RPMI7951 (cell line): ENCODE results near the genes CPO and CRYGD.

DNA sequence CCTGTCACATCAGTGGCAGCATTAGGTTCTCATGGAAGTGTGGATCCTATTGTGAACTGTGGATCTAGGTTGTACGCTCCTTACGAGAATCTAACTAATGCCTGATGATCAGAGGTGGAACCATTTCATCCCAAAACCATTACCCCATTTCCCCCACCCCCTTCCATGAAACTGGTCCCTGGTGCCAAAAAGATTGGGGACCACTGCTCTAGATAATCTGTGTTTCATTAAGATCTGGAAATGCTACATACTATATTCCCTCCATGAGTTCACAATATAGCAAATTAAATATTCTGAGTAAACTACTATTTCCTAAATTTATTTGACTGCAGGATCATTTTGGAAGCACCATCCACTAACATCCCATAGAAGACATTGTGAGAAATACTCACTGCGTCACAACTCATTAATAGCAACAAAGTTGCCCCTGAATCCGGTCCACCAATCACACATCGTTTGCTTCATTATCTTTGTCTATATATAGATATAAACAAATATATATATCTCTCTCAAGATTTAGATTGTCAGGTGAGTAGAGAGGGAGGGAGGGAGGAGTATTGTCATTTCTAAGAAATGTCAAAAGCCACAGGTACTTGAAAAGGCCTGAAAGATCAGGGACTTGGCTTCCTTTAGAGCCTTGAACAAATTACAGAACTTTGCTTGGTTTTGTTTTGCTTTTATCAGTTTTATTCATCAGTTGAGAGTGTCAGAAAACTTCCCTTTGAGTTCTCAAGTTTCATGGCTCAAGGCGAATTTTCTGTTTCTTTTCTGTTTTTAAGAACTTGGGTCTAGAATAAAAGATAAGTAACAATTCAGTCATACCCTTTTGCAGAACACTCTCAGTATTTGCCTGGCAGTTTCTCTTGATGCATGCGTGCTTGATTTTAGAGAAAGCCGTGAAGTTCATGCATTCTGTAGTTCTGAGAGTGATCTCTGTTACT lies 531.6 kb downstream of the PARD3B start:
- RAMPAGE, long total RNA: no peak

- RAMPAGE, long total RNA: no peak
Measured at GRCh38 chr2:205574337-205575077, 107.8 kb upstream of the NRP2 start.

DNA sequence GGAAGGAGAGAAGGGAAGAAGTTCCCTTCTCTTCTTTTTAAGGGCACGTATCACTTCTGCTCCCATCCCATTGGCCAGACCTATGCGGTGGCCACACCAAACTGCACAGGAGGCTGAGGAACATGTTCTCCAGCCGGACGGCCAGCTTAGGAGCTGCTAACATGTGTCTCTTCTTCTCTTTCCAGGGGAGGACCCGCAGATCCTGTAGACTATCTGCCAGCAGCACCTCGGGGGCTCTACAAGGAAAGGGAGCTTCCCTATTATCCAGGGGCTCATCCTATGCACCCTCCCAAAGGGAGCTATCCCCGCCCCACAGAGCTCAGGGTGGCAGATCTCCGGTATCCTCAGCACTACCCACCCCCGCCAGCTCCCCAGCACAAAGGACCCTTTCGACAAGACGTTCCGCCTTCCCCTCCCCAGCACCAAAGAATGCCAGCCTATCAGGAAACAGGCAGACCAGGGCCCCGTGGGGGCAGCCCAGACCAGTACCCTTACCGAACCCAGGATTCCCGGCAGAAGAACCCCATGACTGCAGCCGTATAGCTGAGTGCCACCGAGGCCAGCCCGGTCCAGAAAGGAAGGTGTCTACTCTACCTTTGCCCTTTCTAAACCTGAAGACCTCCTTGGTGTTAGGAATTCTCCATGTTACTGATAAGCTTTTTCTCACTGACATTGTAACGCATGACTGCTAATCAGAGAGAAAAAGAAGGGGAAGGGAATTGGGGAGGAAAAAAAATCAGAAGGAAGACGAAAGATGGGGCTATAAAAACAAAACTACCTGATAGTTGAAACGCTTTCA lies 66.8 kb upstream of the NRP2 start:
- RAMPAGE, long total RNA: no peak

GRCh38 chr2:205732256-205732803 lies 50.0 kb downstream of the NRP2 start:
- RAMPAGE, long total RNA: no peak

GRCh38 chr2:205754844-205755180 lies 72.5 kb downstream of the NRP2 start:
- RAMPAGE, long total RNA: no peak

DNA sequence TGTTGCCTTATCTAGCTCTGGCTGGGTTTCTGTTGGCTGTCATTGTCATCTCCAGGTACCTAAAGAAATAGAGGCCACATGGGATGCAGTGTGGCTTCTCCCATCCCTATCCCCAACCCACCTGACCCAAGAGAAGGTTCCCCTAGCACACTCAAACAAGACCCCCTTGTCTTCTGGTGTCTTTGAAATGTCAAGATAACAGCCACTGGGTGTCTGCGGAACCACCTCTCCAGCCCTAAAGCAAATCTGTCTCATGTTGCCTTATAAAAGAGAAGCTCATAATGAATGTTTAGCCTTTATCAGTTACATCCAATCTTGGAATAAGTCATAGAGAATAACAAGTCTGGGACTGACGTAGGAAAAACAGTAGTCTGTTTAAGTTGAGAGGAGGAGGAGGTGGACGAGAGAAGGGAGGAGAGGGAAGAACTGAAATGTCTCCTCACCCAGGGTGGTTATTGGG lies 94.9 kb downstream of the NRP2 start:
- RAMPAGE, long total RNA: no peak

DNA sequence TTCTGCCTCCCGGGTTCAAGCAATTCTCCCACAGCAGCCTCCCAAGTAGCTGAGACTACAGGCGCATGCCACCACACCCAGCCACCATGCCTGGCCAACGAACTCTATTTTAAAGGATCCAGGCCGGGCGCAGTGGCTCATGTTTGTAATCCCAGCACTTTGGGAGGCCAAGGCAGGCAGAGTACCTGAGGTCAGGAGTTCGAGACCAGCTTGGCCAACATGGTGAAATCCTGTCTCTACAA lies 63.3 kb downstream of the INO80D start:
- RAMPAGE, long total RNA: no peak

- RAMPAGE, long total RNA: no peak
Measured at GRCh38 chr2:206146915-206147142, 12.4 kb downstream of the NDUFS1 start.

GRCh38 chr2:206152201-206152575 lies 7.1 kb downstream of the NDUFS1 start:
- RAMPAGE, long total RNA: no peak

DNA sequence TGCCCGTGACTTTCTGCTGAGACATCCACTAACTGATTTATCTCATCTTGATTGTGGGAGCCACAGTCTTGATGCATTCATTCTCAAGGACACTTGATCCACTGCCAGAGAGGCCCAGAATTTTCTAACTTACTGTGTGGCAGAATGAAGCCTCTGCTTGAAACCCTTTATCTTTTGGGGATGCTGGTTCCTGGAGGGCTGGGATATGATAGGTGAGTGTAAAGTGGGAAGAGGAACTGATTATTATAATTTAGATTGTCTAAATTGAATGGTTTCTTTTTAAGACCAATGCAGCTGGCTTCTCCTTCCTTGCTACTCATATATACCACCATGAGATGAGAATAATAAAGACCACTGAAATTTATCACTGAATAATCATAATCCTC lies at the start of gene CPO:
CPO (plus strand) TSS at position 63 of the 386 bp plus-strand sequence.
- RAMPAGE, long total RNA: no peak

DNA sequence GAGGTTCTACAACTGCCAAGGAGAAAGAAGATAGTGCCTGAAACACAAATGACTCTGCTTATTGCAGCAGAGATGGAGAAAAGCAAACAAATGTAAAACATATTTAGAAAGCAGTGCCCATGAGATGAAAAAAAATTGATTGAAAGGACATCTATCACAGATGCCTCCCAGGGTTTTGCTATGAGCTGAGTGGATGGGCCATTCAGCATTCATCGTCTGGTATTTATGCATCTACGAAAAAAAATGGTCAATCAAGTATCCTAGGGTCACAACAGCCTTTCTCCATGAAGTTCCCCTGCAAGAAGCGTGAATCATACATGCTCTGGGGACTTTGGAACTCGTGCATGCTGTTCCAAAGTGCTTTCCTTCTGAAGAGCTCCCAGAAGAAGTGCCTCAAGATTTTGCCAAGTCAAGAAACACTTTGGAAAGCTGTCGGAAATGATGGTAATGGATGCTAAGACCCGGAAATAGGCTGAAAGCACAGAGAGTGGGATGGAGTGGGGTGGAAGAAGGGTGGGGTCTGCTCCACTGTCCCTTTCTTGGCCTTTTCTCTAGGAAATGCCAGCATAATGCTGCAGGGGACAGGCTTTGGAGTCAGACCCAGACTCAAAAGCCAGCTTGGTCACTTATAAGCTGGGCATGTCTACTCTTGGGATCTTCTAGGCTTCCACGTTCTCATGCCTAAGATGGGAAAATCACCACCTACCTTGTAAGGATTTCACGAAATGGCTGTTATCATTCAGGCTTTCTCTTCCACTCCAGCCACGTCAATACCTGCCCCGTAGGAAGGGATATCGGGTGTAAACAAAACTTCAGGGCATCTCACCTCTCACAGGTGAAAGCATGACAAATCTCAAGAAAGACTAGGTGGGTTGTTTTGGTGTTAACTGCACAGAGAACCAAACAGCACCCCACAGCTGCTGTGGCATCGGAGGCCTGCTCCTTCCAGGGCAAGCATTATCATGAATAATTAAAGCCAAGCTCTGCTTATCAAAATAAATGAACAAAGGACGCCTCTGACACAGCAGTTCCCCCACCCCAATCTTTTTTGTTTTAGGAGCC lies 59.1 kb downstream of the KLF7 start:
- RAMPAGE, long total RNA: no peak

- RAMPAGE, long total RNA: no peak
Measured at GRCh38 chr2:207255907-207256646, 90.3 kb upstream of the KLF7 start.

- RAMPAGE, long total RNA: no peak
Measured at GRCh38 chr2:207394524-207395244, 135.1 kb upstream of the CREB1 start.

- RAMPAGE, long total RNA: no peak
Measured at GRCh38 chr2:207505741-207505996, 24.1 kb upstream of the CREB1 start.

GRCh38 chr2:207820505-207820853 lies 50.8 kb upstream of the FZD5 start:
- RAMPAGE, long total RNA: no peak

DNA sequence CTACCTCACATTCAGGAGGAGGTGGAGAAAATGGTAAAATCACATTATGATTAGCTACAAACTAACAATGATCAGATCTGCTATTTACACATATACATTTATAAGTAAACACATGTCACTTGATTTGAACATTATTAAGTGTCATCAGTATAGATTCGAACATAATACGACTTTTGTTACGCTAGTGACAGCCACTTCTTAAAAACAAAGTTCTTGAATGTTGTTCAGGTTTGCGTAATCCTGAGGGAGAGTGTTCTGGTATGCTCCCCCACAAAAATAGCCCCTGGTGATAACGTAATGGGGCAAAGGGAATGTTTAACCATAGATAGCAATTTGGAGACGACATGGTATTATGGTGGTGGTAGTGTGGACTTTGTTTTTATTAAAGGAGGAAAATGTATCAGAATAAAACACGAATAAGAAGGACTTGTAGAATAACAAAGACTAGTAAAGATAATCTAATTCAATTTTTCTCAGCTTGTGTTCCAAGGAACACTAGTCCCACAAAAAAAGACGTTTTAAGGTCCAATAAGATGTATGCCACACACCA lies 90.6 kb downstream of the PLEKHM3 start:
- RAMPAGE, long total RNA: no peak

- RAMPAGE, long total RNA: no peak
Measured at GRCh38 chr2:208001135-208001887, 24.0 kb downstream of the PLEKHM3 start.

DNA sequence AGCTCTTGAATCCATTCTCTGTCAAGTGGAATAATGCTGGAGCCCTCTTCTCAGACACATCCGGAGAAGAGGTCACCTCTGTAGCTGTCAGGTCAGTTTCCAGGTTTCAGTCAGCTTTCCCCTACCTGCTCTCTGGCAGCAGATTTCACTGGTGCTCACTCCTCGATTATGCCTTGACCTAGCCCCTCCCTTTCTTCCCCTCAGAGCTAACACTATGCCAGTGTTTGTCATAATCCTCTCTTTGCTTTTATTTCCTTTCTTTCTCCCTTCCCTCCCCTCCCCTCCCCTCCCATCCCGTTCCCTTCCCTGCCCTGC lies 22.5 kb upstream of the PLEKHM3 start:
- RAMPAGE, long total RNA: no peak

- RAMPAGE, long total RNA: no peak
Measured at GRCh38 chr2:208124315-208124883, at the start of gene CRYGD. TSS of gene CRYGD (minus strand) at chr2:208124524.

GRCh38 chr2:208326232-208326589 lies 60.2 kb downstream of the PIKFYVE start:
- RAMPAGE, long total RNA: no peak